SK-MEL-5 (cell line): ENCODE data around the gene SLC29A4.

DNA sequence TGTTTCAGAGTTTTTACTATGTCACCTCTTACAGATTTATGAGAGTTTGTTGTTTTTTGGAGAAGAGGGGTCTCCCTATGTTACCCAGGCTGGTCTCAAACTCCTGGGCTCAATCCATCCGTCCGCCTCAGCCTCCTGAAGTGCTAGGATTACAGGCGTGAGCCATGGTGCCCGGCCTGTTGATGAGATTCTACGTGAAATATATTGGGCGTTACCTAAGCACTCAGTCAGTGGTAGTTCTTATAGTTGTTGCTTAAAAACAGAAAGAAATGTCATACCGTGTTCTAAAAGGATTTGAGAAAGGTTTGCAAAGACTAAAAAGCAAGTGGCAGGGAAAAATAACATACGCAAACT lies 39.5 kb upstream of the FOXK1 start:
RAMPAGE:
- cytosol, long total RNA, result no peak
- long total RNA, result no peak
- nucleus, long total RNA, result no peak

DNA sequence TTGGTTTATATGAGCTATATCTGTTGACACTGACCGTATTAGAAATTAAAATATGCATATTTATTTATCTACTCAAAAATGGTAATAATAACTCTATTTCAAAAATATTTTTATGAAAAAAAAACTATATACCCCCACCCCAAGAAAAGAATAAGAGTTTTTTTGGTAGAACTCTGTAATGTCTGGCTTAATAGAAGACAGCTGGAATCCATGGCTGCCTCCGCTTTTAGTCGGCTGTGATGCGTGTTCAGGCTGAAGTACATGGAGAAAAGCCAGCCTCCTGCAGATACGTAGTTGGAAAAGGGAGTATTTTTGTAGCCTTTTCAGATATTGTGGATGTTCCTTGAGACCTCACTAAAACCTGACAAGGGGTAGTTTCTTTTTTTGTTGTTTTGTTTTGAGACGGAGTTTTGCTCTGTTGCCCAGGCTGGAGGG lies 9.9 kb downstream of the FOXK1 start:
RAMPAGE:
- cytosol, long total RNA, result no peak
- long total RNA, result no peak
- nucleus, long total RNA, result no peak

RAMPAGE:
- cytosol, long total RNA, result no peak
- long total RNA, result no peak
- nucleus, long total RNA, result no peak
Measured at GRCh38 chr7:4702869-4703462, 20.9 kb downstream of the FOXK1 start.

RAMPAGE:
- cytosol, long total RNA, result no peak
- long total RNA, result no peak
- nucleus, long total RNA, result no peak
Measured at GRCh38 chr7:4713247-4713873, 31.3 kb downstream of the FOXK1 start.

RAMPAGE:
- cytosol, long total RNA, result no peak
- long total RNA, result no peak
- nucleus, long total RNA, result no peak
Measured at GRCh38 chr7:4715179-4715886, 33.2 kb downstream of the FOXK1 start.

DNA sequence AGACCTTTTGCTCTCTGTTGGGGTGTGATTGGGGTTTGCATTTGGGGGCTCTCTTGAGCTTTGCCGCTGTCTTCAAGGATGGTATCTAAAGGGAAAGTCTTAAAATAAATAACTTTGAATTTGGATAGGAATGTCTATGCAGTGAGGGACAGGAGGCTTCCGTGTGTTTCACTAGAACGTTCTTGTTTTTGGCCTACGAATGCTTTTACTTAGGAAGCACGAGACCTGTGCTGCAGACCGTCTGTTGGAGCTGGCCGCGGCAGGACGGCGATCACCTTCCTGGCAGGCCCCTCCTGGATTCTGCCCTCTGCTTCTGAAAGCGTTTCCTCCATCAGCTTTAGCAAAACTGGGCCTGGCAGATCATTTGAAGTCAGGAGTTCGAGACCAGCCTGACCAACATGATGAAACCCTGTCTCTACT lies 44.0 kb downstream of the FOXK1 start:
RAMPAGE:
- cytosol, long total RNA, result no peak
- long total RNA, result no peak
- nucleus, long total RNA, result no peak

GRCh38 chr7:4748087-4748327 lies 27.4 kb upstream of the AP5Z1 start:
RAMPAGE:
- cytosol, long total RNA, result no peak
- long total RNA, result no peak
- nucleus, long total RNA, result no peak

DNA sequence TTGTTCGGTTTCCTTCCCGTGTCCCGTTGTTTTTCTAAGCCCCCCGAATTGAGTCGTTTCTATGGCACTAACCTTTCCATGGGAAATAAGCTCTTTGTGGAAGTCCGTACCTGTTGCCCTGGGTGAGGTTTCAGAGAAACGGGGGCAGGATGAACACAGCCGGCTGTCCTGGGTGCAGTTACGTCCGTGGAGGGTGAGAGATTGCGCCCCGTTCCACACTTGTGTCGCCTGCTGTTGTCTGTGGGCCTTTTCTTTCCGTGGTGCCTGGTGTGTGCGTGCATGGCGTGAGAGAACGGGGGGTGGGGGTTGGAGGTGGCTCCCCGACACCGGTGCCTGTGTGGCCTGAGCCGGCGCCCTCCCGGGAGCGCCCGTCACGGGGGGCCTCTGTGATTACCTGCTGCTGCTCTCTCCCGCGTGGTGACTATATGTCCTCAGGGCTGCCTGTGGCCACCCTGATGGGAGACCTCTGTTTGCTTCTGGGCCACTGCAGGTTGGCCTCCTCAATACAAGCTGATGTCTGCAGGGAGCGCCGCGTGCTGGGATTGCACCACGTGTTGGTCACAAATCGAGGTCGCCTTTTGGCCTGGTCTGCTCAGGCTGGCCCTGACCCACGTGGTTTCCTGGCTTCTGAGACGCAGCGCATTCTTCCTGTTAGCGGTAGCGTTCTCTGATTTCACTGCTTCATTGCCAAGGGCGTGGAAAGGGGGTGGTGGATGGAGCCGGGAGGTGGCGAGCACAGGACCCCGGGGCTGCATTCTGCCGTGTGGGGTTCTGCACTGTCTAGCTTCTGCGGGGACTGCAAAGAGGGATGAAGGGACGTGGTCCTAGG lies 10.9 kb upstream of the AP5Z1 start:
RAMPAGE:
- cytosol, long total RNA, result no peak
- long total RNA, result no peak
- nucleus, long total RNA, result no peak

GRCh38 chr7:4775774-4776489 lies 509 bp downstream of the AP5Z1 start:
RAMPAGE:
- cytosol, long total RNA, result no peak
- long total RNA, result no peak
- nucleus, long total RNA, result no peak

RAMPAGE:
- cytosol, long total RNA, result no peak
- long total RNA, result no peak
- nucleus, long total RNA, result no peak
Measured at GRCh38 chr7:4790971-4791614, 15.7 kb downstream of the AP5Z1 start.

DNA sequence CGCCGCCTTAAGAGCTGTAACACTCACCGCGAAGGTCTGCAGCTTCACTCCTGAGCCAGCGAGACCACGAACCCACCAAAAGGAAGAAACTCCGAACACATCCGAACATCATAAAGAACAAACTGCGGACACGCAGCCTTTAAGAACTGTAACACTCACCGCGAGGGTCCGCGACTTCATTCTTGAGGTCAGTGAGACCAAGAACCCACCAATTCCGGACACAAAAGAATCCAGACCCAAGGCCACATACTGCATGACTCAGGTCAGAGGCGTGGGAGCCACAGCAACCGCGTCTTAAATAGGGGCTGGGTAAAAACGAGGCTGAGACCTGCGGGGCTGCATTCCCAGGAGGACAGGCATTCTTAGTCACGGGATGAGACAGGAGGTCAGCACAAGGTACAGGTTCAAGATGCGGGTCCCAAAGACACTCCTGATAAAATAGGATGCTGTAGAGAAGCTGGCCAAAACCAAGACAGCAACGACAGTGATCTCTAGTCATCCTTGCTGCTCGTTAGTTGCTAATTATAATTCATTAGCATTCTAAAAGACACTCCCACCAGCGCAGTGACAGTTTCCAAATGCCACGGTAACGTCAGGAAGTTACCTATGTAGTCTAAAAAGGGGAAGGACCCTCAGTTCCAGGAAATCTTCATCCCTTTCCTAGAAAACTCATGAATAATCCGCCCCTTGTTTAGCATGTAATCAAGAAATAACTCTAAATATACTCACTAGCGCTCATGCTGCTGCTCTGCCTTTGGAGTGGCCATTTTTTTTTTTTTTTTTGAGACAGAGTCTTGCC lies 19.3 kb downstream of the AP5Z1 start:
RAMPAGE:
- cytosol, long total RNA, result no peak
- long total RNA, result no peak
- nucleus, long total RNA, result no peak

DNA sequence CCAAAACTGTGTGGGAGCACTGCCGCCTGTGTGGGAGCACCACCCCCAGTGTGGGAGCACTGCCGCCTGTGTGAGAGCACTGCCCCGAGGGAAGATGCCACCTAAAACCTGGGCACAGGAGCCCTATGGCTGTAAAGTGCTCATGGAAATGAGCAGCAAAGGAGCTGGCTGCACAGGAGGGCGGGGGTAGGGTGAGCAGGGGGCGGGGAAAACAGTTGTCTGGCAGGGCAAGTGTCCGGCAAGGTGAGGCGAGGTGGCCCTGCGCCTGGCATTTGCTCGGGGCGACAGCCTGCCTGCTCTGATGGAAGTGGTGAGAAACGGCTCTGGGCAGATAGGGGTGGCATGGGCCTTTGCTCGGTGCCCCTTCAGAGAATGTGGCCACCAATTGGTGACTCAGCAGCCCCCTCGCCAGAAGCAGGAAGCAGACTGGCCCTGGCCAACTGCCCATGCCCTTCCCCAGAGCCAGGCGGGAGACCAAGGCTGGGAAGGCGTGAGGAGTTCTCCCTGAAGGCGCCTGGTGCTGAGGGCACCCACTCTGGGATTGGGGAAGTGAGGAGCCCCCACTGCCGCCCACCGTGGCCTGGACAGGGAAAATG lies 26.1 kb downstream of the PAPOLB start:
RAMPAGE:
- cytosol, long total RNA, result no peak
- long total RNA, result no peak
- nucleus, long total RNA, result no peak

DNA sequence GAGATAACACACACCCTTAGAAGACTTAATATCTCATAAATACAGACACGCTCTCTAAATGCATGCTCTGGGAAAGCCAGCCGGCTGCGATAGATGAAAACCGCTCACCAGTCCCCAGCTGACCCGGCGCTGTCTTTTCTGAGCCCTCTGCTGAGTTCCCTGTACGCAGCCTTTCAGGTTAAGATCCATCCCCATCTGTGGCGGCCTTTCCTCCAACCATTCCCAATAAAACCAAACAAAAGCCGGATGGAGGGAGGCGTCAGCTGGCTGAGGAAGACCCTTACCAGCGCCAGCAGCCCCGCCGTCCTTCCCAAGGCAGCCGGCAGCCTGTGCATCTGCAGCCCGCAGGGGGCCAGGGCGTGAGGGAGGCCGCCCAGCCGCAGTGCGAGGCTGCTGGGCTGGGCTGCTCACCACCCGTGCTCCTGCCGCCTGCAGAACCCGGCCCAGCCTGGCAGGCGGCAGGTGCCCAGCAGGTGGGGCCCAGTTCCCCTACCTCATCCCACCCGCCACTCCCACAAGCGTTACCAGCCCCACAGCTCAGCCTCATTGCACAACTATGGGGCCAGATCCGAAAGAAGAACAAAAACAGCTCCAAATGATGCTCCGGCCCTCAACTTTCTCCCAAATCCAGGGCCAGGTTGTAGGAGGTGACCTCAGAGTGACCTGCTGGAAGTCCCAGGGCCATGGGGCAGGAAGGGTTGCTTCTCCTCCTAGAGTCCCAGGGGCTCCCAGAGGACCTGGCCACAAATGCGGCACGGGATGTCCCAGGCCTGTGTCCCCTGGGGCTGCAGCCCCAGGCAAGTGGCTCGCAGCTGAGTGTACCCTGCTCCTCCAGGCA lies 23.9 kb downstream of the PAPOLB start:
RAMPAGE:
- cytosol, long total RNA, result no peak
- long total RNA, result no peak
- nucleus, long total RNA, result no peak

DNA sequence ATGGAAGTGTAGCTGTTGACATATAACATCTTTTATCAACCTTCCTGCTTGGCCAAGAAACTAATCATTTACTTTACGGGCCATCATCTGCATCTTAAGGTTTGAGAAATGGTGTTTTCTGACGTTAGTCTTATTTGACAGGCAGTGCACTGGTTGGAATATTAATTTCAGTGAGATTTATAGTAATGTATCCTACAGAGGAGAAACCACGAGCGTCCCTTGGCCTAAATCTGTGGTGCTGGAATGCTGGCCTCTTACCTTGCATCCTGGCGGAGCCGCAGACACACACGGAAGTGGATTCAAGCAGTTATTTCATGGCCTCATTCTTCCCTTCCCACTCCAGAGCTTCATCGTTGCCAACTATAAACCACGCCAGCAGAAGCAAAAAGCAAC lies 13.0 kb downstream of the WIPI2 start:
RAMPAGE:
- cytosol, long total RNA, result no peak
- long total RNA, result no peak
- nucleus, long total RNA, result no peak

DNA sequence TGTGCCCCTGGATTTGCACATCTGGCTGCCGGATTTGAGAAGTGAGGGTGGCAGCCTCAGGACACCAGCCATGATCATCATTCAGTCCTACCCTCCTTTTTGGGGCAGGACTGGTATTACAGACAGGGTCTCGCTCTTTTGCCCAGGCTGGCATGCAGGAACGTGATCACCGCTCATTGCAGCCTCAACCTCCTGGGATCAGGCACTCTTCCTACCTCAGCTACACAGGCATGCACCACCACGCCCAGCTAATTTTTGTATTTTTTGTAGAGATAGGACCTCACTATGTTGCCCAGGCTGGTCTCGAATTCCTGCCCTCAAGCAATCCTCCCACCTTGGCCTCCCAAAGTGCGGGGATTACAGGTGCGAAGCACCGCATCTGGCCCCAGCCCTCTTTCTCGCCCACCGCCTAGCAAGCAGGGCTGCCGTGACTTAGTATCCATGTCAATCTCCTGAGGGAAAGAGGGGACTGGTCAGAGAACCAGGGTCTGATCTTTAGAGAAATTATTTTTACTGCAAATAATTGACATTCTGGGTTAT lies 22.5 kb downstream of the WIPI2 start:
RAMPAGE:
- cytosol, long total RNA, result no peak
- long total RNA, result no peak
- nucleus, long total RNA, result no peak

RAMPAGE:
- cytosol, long total RNA, result no peak
- long total RNA, result no peak
- nucleus, long total RNA, result no peak
Measured at GRCh38 chr7:5212973-5213273, 22.9 kb downstream of the WIPI2 start.

GRCh38 chr7:5218623-5219390 lies 28.8 kb downstream of the WIPI2 start:
RAMPAGE:
- cytosol, long total RNA, result no peak
- long total RNA, result no peak
- nucleus, long total RNA, result no peak

RAMPAGE:
- cytosol, long total RNA, result no peak
- long total RNA, result no peak
- nucleus, long total RNA, result no peak
Measured at GRCh38 chr7:5282776-5283430, at the start of gene SLC29A4. TSS of gene SLC29A4 (plus strand) at chr7:5282943.

DNA sequence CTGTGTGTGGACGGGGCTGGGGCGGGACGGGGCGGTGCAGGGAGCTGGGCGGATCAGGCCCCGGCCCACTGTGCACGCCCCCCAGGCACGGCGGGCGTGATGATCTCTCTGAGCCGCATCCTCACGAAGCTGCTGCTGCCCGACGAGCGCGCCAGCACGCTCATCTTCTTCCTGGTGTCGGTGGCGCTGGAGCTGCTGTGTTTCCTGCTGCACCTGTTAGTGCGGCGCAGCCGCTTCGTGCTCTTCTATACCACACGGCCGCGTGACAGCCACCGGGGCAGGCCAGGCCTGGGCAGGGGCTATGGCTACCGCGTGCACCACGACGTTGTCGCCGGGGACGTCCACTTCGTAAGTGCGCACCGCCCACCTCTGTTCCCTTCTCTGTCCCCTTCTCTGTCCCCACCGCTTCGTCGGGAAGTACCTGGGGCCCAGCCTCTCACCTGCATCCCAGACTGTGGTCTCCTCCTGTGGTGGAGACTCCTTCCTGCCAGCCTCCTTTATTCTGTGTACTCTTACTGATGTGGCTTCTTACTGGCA lies 14.2 kb downstream of the SLC29A4 start:
RAMPAGE:
- cytosol, long total RNA, result no peak
- long total RNA, result no peak
- nucleus, long total RNA, result no peak

DNA sequence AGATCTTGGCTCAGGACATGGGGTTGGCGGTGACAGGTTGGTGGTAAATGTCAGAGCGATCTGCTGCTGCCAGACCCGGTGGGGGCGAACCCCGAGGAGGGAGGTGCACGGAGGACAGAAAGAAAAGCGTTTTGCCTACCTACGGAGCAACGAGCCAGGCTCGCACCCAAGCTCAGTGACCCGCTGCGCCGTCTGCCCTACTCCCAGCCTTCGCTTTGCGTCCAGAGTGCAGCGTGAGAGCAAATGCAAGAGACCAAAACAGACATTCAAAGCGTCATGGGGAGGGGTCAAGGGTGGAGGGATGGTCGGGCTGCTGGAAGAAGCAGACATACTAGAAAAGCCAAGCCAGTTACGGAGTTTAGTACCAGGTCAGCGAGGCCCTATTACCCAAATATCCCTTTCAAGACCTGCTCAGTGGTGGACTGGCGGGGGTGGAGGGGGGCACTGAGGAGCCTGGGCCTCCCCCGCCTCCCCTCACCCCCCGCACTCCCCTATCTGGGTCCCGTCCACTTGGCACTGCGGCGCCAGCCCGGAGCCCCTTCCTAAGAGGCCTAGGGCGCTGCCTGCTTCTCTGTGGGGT lies 66.8 kb downstream of the SLC29A4 start:
RAMPAGE:
- cytosol, long total RNA, result no peak
- long total RNA, result no peak
- nucleus, long total RNA, result no peak